Upper lobe of left lung (tissue), 5 donors: ENCODE results near the gene SP7.

DNA sequence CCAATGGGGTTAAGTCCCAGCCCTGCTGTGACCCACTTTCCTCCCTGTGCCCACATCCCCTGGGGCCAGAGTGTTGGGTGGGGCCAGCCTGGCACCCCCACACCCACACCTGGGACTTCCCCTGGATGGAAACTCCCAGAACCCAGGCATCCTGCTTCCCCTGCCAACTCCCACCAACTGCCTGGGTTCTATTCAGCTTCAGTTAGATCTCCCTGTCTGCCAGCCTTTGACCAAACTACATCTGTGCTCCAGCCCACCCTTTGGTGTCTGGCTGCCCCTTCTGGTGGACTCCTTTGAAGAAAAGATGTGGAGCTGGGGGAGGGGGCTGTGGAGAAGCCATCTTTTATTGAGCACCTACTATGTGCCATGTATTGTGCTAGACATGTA, 4.6 kb upstream of the RARG start:
- PRO-cap, 2 experiments, result no peak in any of the 2 experiments
- RAMPAGE, long total RNA, 4 experiments, result no peak in any of the 4 experiments

DNA sequence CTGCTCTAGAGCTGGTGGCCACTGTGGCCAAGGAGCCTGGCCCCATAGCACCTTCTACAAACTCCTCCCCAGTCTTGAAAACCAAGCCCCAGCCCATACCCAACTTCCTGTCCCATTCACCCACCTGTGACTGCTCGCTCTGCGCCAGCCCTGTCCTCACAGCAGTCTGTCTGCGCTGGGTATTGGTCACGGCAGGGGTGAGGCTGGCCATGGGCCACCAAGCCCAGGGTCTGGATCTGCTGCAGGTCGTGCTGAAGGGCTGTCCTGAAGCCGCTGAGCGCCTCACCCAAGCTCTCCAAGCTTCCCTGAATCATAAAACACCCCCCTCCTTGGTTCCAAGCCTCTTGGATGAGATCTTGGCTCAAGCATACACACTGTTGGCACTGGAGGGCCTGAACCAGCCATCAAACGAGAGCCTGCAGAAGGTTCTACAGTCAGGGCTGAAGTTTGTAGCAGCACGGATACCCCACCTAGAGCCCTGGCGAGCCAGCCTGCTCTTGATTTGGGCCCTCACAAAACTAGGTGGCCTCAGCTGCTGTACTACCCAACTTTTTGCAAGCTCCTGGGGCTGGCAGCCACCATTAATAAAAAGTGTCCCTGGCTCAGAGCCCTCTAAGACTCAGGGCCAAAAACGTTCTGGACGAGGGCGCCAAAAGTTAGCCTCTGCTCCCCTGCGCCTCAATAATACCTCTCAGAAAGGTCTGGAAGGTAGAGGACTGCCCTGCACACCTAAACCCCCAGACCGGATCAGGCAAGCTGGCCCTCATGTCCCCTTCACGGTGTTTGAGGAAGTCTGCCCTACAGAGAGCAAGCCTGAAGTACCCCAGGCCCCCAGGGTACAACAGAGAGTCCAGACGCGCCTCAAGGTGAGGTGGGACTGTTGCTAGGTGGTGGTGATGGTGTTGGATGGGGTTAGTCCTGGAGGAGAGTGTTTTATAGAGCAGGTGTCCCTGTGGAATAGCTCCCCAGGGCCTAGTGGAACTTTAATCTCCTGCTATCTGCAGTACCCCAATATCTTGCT, 9.0 kb upstream of the PFDN5 start:
- PRO-cap, 2 experiments, result no peak in any of the 2 experiments
- RAMPAGE, long total RNA, 4 experiments, result no peak in any of the 4 experiments

DNA sequence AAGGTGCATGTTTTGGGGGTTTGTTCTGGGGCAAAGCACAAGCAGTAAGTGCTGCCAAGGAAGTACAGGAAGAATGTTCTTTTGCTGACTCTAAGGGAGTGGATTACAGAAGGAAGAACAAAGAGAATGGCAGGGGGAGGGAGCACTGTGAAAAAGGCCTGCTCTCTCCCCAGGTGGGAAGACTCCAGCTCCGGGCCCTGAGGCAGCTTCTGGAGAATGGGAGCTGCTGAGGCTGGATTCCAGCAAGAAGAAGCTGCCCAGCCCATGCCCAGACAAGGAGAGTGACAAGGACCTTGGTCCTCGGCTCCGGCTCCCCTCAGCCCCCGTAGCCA, 7.0 kb upstream of the PFDN5 start:
- PRO-cap, 2 experiments, result no peak in any of the 2 experiments
- RAMPAGE, long total RNA, 4 experiments, result no peak in any of the 4 experiments

- PRO-cap, 2 experiments, result no peak in any of the 2 experiments
- RAMPAGE, long total RNA, 4 experiments, result no peak in any of the 4 experiments
Observed at GRCh38 chr12:53336301-53336581, at the start of gene SP7. Gene SP7, minus strand, starts transcription at chr12:53336354.

- PRO-cap, 2 experiments, result no peak in any of the 2 experiments
- RAMPAGE, long total RNA, 4 experiments, result no peak in any of the 4 experiments
Observed at GRCh38 chr12:53365499-53365906, 14.5 kb upstream of the SP1 start.

DNA sequence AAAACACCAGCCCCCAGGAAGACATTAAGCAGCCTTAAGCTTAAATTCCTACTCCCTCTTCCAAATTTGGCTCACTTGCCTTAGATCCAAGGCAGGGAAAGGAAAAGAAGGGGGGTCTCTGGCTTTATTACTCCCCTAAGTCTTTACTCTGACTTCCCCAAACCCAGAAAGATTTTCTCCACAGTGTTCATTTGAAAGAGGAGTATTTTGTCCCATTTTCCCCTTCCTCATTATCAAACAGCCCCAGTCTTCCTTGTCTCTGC, 8.4 kb upstream of the AMHR2 start:
- PRO-cap, 2 experiments, result no peak in any of the 2 experiments
- RAMPAGE, long total RNA, 4 experiments, result no peak in any of the 4 experiments

DNA sequence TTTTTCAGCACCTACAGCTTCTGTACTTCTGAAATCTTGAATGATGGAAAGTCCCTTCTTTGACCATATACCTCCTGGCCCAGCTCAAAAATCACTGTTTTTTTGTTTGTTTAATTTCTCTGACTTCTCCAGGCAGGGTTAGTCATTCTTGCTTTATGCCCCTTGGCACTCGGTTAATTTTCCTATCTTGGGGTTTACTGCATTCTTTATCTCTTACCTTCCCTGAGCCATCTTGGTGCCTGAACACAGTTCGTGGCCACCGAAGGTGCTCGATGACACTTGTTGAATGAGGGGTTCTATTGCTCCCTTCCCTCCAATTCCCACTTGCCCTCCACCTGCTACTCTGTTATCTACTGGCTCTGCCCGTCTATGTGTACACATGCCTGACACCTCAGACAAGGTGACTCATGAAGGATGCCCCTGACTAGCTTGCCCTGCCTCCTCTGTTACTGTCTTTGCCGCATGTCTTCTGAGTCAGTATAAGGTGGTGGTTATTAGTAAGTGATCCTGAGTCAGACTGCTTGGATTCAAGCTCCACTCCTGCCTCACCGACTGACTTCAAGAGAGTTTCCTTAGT, 4.4 kb downstream of the AMHR2 start:
- PRO-cap, 2 experiments, result no peak in any of the 2 experiments
- RAMPAGE, long total RNA, 4 experiments, result no peak in any of the 4 experiments

DNA sequence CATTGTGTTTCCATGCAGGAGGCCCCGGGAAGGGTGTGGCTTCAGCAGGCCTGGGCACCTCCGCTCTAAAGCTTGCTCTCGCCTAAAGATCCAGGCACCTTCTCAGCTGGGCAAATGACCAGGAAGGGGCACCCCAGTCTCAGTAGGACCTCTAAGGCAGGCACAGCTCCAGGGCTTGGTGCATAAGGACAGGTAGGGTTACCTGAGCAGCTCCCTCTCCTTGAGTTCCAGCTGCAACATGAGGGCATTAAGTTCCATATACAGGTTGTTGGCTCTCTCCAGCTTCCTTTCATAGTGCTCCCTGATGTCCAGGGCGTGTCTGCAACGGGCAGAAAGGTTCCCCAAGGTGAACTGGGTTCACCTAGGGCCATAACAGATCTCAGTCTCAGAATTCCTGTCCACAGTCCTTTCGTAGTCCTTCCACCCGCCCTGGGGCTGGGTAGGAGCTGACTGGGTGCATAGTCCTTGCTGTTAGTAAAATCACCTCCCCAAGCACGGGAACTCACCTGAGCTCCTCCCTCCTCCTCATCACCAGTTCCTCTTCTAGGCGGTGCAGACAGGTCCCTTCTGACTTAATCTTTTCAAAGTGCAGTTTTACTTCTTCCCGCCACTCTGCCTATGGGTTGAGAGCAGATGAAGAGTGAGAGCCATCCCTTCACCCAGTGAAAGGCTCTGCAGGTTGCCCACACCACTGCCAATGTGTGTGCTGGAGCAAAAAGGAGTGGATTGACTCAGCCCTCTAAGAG, 15.7 kb downstream of the MAP3K12 start:
- PRO-cap, 2 experiments, result no peak in any of the 2 experiments
- RAMPAGE, long total RNA, 4 experiments, result start-site peak on the minus strand in 1 of 4 experiments, centred at position 664 of the sequence, 23 reads per replicate

DNA sequence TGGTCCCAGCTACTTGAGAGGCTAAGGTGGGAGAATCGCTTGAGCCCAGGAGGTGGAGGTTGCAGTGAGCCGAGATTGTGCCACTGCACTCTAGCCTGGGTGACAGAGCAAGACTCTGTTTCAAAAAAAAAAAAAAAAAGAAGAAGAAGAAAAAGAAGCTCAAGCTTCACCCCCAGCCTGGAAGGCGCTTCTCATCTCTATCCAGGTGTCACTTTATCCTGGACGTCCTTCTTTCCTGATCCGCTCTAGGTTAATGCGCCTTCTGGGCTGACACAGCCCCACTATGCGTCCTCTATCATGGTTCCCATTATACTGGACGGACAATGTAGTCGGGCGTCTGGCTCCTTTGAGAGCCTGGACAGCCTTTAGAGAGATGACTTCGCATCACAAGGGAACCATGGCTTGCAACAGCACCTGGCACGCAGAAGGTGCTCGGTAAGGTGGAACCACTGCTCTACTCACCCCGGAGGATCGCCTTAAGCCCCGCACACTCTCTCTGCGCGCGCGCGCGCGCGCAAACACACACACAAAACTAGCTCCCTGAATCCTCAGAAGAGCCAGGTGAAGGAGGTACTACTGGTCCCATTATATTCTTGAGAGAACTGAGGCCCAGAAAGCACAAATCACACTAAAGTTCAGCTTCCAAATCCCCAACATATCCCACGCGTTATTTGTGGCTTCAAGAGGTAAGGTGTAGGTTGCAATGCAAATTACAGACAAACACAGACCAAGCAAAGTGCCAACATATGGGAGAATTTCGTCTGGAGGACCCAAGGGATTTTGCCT, 7.1 kb downstream of the MAP3K12 start:
- PRO-cap, 2 experiments, result no peak in any of the 2 experiments
- RAMPAGE, long total RNA, 4 experiments, result no peak in any of the 4 experiments

DNA sequence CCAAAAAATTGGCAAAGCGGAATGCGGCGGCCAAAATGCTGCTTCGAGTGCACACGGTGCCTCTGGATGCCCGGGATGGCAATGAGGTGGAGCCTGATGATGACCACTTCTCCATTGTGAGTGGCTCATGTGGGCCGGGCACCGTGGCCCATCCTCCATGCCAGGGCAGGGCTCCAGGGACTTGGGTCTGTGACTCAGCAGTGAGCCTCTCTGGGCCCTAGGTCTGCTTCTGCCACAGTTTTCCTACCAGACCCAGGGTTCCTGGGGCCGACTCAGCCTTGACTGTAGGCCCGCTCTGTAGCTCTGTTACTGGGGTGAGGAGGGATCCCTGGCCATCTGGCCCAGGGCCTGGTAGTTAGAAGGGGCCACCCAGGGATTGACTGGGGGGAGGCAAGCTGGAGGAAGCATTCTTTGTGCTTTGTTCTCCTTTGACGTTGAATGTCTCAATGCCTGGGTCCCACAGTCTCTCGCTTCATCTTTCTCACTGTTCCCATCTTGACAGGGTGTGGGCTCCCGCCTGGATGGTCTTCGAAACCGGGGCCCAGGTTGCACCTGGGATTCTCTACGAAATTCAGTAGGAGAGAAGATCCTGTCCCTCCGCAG, 2.0 kb downstream of the NPFF start:
- PRO-cap, 2 experiments, result no peak in any of the 2 experiments
- RAMPAGE, long total RNA, 4 experiments, result no peak in any of the 4 experiments

- PRO-cap, 2 experiments, result peak in 1 of 2 experiments; most common plus-strand start chr12:53624225 (in 1)
- RAMPAGE, long total RNA, 4 experiments, result no peak in any of the 4 experiments
Observed at GRCh38 chr12:53623955-53624396, 2.2 kb downstream of the ATF7 start.

GRCh38 chr12:53712092-53712776, 15.0 kb downstream of the CALCOCO1 start:
- PRO-cap, 2 experiments, result no peak in any of the 2 experiments
- RAMPAGE, long total RNA, 4 experiments, result start-site peak on the minus strand in 1 of 4 experiments, at chr12:53712447-53712566 at its widest, 56 reads per replicate

- PRO-cap, 2 experiments, result no peak in any of the 2 experiments
- RAMPAGE, long total RNA, 4 experiments, result no peak in any of the 4 experiments
Observed at GRCh38 chr12:53967500-53967920, 5.4 kb upstream of the HOXC11 start.

DNA sequence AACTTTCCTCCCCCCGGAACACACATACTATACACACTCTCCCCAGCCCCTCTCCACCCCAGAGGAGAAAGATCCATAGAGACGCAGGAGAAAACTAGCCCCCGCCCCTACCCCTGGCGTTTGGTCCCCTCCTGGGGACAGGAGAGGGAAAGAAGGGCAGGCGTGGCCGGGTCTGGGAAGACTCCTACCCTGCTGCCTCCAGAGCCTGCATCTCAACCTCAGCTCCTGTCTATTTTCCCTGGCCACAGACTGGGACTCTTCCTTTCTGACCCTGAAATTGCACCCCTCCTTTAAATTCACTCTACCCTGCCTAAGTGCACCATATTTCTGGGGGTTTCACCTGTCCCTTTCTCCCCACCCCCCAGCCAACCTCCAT, 1.6 kb upstream of the HOXC9 start:
- PRO-cap, 2 experiments, result no peak in any of the 2 experiments
- RAMPAGE, long total RNA, 4 experiments, result no peak in any of the 4 experiments

GRCh38 chr12:54003029-54003443, 3.1 kb downstream of the HOXC9 start:
- PRO-cap, 2 experiments, result no peak in any of the 2 experiments
- RAMPAGE, long total RNA, 4 experiments, result no peak in any of the 4 experiments

DNA sequence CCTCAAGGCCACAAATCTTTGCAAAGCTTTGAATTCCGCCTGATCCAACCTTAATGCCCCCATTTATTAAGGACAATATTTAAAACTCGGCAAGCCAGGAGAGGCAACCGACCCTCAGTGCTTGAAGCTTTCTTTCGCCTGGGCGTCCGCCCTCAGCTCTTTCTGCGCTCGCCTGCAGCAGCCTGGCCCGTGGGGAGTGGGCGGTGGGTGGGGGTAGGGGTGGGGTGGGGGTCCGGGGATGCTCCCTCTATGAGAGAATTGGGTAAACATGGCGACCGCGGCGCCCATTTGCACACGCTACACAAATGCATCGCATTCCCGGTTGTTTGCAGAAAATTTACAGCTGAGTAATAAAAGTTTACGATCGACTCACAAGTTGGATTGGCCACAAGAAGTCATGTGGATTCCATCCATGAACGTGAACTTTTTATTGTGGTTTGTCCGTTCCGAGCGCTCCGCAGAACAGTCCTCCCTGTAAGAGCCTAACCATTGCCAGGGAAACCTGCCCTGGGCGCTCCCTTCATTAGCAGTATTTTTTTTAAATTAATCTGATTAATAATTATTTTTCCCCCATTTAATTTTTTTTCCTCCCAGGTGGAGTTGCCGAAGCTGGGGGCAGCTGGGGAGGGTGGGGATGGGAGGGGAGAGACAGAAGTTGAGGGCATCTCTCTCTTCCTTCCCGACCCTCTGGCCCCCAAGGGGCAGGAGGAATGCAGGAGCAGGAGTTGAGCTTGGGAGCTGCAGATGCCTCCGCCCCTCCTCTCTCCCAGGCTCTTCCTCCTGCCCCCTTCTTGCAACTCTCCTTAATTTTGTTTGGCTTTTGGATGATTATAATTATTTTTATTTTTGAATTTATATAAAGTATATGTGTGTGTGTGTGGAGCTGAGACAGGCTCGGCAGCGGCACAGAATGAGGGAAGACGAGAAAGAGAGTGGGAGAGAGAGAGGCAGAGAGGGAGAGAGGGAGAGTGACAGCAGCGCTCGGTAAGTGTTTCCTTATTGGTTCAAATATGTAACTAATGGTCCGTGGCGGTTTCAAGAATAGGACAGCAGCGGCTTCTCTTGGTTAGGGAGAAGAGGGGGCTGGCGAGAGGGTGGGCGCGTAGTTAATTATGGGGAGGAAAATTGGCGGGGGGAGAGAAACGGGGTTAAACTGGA, 8.0 kb downstream of the HOXC8 start:
- PRO-cap, 2 experiments, result no peak in any of the 2 experiments
- RAMPAGE, long total RNA, 4 experiments, result no peak in any of the 4 experiments

- PRO-cap, 2 experiments, result no peak in any of the 2 experiments
- RAMPAGE, long total RNA, 4 experiments, result no peak in any of the 4 experiments
Observed at GRCh38 chr12:54052635-54053567, 734 bp upstream of the HOXC4 start.

DNA sequence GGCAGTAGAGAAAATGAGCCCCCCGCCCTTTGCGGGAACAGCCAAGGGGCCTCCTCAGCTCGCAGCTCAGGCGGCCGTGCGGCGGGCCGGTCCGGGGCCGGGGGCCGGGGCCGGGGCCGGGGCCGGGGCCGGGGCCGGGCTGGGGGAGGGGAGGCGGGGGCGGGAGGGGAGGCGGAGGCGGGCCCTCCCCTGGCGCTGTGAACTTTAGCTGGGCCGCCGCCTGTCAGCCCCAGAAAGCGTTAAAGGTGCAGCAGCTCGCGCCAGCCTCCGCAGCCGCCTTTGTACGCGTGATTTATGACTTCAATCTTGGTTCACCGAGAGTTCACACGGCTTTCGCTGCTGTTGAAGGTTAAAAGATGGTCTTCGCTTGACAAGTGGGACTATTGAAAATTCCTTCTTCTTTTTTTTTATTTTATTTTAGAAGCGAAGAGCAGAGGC, 28.9 kb downstream of the HOXC4 start:
- PRO-cap, 2 experiments, result no peak in any of the 2 experiments
- RAMPAGE, long total RNA, 4 experiments, result no peak in any of the 4 experiments

DNA sequence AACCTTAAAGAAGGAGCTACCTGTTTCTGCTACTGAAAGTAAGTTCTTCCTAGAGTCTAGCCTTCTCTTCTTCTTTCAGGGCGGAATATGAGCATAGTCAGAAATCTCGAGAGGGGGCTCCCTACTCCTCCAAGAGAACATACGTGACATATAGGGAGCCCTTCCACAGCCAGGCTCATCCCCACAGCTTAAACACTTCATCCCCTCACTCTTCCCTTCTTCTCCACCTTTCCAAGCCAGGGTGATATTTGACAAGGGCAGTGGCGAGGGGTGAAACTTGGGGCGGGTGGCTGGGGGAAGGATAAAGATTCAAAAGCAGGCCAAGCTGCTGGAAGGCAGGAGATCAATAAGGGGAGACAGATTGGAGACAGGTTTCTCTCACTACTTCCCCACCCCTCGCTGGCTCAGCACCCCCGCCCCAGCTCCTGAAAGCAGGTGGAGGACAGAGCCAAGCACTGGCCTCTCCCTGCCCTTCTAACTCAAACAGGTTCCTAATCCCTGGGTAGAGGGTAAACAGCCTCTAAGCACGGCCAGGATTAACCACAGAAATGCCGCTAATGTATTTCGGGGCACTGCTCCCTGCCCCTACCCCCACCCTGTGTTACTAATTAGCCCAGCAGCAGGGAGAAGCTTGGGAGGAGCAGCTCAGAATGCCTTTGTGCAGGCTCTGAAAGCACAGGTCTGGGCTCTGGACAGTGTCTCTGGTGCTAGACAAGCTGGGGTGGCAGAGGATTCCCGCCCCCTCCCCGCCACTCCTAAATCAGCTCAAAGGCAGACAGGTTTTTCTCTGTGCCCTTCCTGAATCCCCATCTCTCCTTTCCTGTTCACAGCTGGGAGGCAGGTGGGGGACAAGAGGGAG, 53.3 kb downstream of the SMUG1 start:
- PRO-cap, 2 experiments, result no peak in any of the 2 experiments
- RAMPAGE, long total RNA, 4 experiments, result no peak in any of the 4 experiments

GRCh38 chr12:54214498-54215061, 25.8 kb upstream of the SMUG1 start:
- PRO-cap, 2 experiments, result no peak in any of the 2 experiments
- RAMPAGE, long total RNA, 4 experiments, result no peak in any of the 4 experiments